Body of pancreas (tissue), 2 donors: ENCODE results near the gene CEP131.

- PRO-cap = no peak
- RAMPAGE, long total RNA, 2 experiments = no peak in any of the 2 experiments
These were observed 20.2 kb upstream of the CHMP6 start for GRCh38 chr17:80971139-80972089.

DNA sequence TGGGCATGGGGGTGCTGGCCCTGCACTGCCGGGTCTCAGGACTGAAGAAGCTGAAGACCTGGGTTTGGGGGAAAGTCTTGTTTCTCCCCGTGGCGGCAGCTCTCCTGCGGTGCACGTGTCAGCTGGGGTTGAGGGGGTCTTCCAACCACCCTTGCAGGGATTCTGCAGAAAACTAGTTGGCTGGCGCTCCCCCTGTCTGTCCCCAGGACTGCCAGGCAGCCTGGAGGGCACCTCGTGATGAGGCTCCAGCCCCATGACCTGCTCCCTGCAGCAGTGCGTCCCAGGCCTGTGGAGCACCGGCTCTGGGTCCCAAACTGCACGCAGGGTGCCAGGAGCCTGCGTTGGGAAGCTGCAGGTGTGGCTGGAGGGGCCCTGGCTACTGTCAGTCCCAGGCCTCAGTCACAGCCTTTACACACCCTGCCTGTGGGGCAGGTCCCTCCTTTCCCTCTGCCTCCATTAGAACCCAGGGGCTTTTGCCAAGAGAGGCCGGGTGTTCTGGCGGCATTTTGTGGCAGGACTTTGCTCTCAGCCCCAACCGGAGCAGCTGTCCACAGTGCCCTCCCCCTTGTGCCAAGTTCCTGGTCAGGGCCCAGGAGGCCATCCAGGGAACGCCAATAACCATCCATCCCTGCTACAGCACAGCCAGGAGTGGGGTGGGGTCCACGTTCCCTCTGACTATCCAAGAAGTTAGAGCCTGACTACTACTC, 9.1 kb downstream of the CHMP6 start:
- PRO-cap = no peak
- RAMPAGE, long total RNA, 2 experiments = no peak in any of the 2 experiments

- PRO-cap = bidirectional peak, plus-strand start at chr17:81084984, minus-strand start at chr17:81084756
- RAMPAGE, long total RNA, 2 experiments = no peak in any of the 2 experiments
These were observed 49.6 kb downstream of the BAIAP2 start for GRCh38 chr17:81084294-81085139.

GRCh38 chr17:81090330-81090720, 55.4 kb downstream of the BAIAP2 start:
- PRO-cap = no peak
- RAMPAGE, long total RNA, 2 experiments = no peak in any of the 2 experiments

DNA sequence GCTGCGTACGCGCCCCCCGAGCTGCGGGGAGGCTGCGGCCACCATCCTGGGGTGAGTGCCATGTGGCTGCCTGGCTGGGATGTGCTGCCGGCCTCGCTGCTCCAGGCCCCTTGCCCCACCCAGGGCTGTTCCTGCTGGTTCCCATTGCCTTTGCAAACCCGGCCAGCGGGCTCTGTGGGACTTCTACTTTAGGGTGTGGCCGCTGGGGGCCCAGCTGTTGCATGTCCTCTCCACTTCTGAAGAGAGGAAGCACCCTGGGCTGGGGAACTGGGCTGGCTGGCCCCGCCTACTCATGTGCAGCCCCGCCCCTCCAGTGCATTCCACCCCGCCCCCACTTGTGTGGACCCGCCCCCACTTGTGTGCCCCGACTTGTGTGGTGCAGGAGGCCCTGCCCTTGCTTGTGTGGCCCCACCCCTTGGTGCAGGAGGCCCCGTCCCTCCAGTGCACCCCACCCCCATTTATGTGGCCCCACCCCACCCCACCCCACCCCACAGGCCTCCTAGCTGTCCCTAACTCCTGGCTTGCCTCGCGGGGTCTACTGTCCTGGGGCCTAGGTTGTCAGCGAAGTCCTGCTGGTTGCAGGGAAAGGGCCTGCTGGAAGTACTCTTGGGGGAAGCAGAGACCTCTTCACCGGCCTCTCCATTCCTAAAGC, 55.9 kb downstream of the BAIAP2 start:
- PRO-cap = no peak
- RAMPAGE, long total RNA, 2 experiments = no peak in any of the 2 experiments

GRCh38 chr17:81101400-81101749, 63.9 kb upstream of the PVALEF start:
- PRO-cap = no peak
- RAMPAGE, long total RNA, 2 experiments = no peak in any of the 2 experiments

DNA sequence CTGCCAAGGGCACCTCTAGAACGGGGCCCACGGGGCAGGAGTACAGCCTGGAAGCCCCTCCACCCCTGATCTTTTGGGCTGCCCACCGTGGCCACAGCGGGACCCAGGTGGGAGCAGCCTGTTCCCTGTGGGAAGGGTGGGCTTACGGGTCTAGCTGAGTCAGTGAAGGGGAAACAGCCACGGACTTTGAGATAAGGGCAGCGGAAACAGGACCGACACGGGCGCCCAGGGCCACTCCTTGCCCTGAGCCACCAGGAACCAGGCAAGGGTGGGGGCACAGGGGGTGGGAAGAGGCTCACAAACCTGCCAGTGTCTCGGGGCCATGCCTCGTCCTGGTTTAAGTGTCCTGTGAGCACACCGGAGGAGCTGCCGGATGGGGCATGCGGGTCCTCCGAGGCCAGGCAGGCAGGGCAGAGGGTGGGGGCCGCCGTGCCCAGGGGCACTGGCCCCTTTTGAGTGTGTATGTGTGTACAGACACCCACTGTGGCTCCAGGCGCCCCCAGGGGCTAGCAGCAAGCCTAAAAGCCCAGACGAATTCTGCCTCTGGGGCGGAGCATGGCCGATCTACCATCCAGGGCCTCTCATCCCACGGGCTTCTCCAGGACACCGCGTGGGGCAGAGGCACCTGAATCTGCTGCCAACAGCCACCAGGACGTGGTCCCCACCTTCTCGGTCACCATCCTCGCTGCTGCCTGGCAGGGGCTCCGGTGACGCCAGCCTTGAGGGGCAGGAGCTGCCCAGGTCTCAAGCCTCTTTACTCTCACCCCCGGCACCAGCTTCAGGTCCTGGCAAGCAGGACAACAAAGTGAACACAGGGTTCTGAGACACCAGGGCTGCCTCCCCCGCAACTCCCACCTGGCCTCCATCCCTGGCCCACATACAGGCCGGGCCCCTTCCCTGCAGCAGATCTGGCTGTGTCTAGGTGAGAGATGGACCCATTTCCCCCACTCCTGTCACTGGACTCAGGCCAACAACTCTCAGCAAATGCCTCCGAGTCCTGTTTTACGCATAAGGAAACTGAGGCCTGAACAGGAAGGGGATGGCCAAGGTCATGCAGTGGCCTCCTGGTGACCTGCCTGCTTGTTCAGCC, 47.3 kb upstream of the PVALEF start:
- PRO-cap = no peak
- RAMPAGE, long total RNA, 2 experiments = no peak in any of the 2 experiments

DNA sequence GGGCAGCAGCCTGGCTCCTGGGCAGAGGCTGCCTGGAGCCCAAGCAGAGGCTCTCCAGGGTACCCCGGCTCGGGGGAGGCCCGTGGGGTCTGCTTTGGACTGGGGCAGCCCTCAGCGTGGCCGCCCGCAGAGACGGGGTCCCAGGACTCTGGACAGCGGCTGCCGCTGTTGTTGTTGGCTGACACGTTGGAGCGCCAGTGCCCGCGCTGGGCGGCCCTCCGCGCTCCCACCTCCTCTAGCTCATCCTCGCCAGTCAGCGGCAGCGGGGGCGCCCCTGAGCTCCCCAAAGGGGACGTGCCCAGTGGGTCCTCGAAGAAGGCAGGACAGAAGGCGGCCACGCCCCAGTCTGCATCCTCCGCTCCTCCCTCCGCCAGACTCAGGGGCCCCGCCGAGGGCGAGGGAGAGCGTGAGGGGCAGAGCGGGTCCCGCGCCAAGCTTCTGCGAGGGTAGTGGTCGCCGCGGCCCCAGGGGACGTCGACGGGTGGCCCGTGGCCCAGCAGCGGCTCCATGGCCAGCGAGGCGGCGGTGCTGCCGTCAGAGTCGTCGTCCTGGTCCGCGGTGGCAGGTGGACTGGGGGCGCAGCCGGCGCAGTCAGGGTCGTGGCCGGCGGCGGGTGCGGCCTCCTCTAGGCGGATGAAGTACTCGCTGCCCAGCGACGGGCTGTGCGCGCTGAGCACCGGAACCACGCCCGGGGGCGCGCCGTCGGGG, 43.4 kb upstream of the PVALEF start:
- PRO-cap = no peak
- RAMPAGE, long total RNA, 2 experiments = start-site peak on the minus strand in 1 of 2 experiments, centred at position 138 of the sequence, 5 reads per replicate

GRCh38 chr17:81196711-81197468, 25.9 kb downstream of the CEP131 start:
- PRO-cap = no peak
- RAMPAGE, long total RNA, 2 experiments = start-site peak on the minus strand in 1 of 2 experiments, at chr17:81196779-81197186 at its widest, 5 reads per replicate

- PRO-cap = unidirectional peak, plus-strand start at chr17:81223354
- RAMPAGE, long total RNA, 2 experiments = no peak in any of the 2 experiments
These were observed at the start of gene CEP131 for GRCh38 chr17:81222651-81223728. CEP131 (minus strand) TSS chr17:81222965.

GRCh38 chr17:81248440-81249198, 9.5 kb downstream of the NDUFAF8 start:
- PRO-cap = no peak
- RAMPAGE, long total RNA, 2 experiments = no peak in any of the 2 experiments

GRCh38 chr17:81386280-81386849, 8.9 kb upstream of the BAHCC1 start:
- PRO-cap = bidirectional peak, plus-strand start at chr17:81386623, minus-strand start at chr17:81386627; bidirectional peak, plus-strand start at chr17:81387043, minus-strand start at chr17:81386772
- RAMPAGE, long total RNA, 2 experiments = no peak in any of the 2 experiments

GRCh38 chr17:81386850-81387731, 8.2 kb upstream of the BAHCC1 start:
- PRO-cap = bidirectional peak, plus-strand start at chr17:81387043, minus-strand start at chr17:81386772; bidirectional peak, plus-strand start at chr17:81387324, minus-strand start at chr17:81387287; bidirectional peak, plus-strand start at chr17:81387410, minus-strand start at chr17:81387393; unidirectional peak, minus-strand start at chr17:81387634
- RAMPAGE, long total RNA, 2 experiments = no peak in any of the 2 experiments

DNA sequence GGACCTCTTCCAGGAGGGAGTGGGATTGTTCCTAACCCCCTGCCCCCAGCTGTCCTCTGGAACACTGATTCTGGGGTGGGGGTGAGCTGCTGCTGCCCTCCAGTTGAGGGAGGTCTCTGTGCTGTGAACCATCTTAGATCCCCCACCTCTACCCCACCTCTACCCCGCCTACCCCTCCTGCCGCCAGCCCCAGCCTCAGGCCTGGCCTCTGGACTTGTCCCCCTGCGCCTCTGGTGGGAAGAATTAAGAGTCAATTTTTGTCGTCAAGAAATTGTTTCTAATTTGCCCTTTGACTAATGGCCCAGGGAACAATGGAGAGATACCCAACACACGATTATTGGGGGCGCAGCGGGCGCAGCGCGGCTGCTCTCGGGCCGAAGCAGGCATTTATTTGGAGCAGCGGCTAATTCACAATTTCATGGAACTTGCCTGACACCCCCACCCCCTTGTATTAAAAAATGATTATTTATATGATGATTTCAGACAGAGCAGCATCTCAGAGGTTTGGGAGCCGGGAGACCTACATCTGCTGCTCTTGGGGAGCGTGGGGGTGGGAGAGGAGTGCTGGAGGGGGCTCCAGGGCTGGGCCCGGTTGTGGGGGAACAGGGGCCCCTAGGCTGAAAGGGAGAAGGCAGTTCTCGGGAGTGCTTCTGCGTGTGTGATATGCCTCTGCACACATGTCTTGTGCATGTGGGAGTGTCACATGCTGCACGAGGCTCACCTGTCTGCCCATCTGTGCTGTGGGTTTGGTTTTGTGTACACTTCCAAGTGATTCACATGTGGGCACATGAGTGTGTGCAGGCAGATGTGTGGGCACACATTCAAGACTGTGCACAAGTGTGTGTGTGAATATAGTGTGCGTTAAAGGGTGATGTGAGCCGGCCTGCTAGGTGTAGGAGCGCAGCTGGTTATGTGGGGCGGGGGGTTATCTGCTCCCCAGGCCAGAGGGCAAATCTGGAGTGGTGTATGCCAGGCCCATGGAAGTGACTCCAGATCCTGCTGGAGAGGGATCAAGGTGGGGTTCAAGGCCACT, 4.2 kb upstream of the BAHCC1 start:
- PRO-cap = no peak
- RAMPAGE, long total RNA, 2 experiments = no peak in any of the 2 experiments

- PRO-cap = no peak
- RAMPAGE, long total RNA, 2 experiments = no peak in any of the 2 experiments
These were observed 3.2 kb downstream of the BAHCC1 start for GRCh38 chr17:81398432-81398836.

GRCh38 chr17:81427555-81428634, 32.6 kb downstream of the BAHCC1 start:
- PRO-cap = bidirectional peak, plus-strand start at chr17:81427854, minus-strand start at chr17:81427815
- RAMPAGE, long total RNA, 2 experiments = no peak in any of the 2 experiments

DNA sequence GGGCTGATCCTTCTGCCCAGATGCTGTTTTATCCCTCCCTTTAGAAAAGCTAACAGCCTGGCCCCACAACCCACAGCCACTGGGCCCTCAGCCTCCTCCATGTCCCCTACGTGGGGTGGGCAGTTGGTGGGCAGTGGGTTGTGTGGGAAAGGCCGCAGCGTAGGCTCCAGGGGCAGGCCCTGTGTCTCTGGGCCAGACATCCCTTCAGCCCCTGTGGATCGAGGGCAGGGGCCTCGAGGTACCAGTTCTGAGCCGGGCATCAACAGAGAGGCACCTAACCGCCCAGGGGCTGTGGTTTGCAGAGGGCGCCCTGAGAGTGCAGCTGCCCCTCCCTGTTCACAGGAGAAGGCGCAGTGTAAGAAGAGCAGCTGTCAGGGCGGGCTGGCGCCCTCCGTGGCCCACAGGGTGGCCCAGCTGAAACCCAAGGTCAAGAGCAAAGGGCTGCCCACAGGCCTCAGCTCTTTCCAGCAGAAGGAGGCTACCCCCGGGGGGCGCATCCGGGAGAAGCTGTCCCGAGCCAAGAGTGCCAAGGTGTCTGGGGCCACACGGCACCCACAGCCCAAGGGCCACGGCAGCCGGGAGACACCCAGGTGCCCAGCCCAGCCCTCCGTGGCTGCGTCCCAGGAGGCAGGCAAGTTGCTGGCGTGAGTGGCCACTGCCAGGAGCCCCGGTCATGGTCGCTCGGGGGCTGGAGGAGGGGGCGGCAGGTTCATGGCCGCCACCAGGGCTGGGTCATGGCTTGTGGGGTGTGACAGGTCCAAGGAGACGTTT, 56.5 kb downstream of the ACTG1 start:
- PRO-cap = no peak
- RAMPAGE, long total RNA, 2 experiments = no peak in any of the 2 experiments

DNA sequence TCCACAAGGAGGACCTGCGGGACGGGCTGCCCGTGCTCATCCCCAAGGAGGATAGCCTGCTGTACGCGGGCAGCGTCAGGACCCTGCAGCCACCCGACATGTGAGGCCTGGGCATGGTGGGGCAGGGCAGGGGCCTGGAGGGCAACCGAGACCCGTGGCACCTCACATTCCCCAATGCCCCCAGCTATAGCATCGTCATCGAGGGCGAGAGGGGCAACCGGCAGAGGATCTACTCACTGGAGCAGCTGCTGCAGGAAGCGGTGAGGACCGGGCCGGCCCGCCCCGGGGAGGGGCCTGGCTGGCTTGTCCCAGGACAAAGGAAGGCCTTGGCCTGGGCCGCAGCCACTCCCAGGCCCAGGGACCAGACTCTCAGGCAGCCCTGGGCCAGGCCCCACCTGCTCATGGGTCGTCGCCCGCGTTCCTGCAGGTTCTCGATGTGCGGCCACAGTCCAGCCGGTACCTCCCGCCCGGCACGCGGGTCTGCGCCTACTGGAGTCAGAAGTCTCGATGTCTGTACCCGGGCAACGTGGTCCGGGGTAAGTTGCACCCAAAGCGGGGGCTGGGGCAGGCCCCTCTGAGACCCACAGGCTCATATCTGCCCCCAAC, 53.4 kb downstream of the ACTG1 start:
- PRO-cap = no peak
- RAMPAGE, long total RNA, 2 experiments = no peak in any of the 2 experiments

- PRO-cap = no peak
- RAMPAGE, long total RNA, 2 experiments = no peak in any of the 2 experiments
These were observed 17.6 kb downstream of the ACTG1 start for GRCh38 chr17:81494844-81495549.

DNA sequence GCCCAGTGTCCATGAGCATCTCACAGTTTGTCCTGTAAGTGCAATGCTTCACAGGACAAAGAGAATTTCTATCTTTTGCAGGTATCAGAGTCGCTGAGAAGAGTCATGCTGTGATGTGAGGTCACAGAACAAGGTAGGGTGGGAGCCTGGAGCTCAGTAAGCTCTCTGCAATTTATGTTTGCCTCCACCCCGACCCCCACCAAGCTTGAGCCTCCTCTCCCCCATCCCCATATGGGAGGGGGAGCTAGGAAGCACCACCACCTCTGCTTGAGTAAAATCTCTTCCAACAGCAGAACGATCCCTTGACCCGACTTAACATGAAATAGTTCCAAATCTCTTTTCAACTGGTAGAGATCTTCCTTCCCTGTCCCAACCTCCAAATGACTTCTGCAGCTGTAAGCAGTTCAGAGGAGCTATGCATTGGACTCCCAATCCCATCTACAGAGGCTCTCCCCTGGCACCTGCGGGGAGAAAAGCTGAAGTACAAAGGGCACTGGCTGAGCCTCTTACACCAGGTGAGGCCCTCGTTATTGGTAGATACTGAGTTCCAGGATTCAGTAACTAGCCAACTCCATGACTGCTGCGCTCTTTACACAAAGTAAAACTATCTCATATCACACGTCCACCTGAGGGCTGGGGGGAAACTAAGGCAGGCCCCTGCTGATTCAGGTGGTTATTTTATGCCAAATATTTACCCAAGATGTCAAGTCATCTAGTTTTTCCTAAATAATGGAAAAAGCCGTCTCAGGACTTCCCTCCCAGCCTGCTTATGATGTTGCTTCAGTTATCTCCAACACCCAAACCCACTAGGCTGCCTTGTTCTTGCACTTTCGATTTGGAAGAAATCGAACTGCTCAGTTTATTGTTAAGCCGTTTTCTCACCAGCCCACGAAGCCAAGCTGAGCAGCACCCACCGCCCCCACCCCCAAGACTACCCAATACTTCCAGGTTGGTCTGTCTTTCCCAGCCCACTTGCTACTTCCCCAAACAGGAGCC, 3.3 kb downstream of the ACTG1 start:
- PRO-cap = no peak
- RAMPAGE, long total RNA, 2 experiments = no peak in any of the 2 experiments